GM12878 (cell line): ENCODE measurements around a stretch of chr1.

DNA sequence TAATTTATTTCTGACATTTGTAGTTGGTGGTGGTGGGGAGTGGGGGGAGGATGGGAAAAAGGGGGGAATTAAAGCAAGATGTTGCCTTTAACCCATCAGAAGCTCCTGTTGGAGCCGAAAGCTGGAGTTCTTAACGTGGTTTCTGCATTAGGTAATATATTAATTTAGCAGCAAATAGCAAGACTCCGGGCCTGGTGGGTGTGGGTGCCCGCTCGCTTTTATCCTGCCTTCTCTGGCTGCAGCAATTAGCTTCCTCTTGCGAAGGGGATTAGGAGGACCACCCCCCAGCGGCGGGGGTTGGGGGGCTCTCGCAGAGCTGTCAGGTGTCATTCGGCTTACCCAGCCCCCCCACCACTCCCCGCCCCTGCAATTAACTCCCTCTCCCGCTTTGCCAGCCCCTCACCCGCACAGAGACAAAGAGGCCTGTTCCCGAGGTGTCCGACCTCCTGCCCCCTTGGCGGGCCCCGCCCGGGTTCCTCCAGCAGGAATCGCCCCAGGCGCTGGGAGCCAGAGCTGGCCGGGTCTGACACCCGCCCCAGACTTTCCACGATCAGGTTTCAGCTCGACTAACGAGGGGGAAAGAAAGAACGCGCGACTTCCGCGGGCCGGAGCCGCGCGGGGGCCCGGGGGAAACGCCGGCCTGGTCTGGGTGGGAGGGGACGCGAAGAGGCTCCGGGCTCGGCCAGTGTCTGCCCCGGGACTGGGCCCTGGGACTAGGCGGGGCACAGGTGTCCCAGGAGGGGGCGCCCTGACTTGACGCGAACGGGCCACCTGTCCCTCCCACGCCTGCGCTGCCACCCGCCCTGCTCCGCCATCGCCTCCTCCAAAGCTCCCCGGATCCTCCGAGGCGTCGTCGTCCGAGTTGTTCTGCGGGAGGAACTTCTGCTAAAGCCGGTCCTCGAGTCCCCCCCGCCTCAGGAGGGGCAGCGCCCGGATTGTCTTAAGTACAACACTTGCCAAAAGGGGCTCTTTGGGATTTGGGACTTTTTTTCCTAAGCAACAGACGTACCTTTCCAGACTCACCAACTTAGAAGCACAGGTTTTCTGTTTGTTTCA lies 36.4 kb upstream of the HHAT start:
- RAMPAGE, long total RNA = no peak
- RRBS, 2 experiments = 13 to 16% methylated on average over 24 to 27 of the region's 65 CpGs
CAGE:
- cytosol, long polyA minus RNA = no peak
- cytosol, long polyA plus RNA = no peak
- long polyA plus RNA = no peak
- nucleolus, long total RNA = no peak
- nucleus, long polyA plus RNA = no peak
- nucleus, long total RNA = no peak

- RAMPAGE, long total RNA = no peak
- RRBS, 2 experiments = no CpG with 5 or more reads among the region's 2 CpGs
CAGE:
- cytosol, long polyA minus RNA = no peak
- cytosol, long polyA plus RNA = no peak
- long polyA plus RNA = no peak
- nucleolus, long total RNA = no peak
- nucleus, long polyA plus RNA = no peak
- nucleus, long total RNA = no peak
These were observed 34.2 kb downstream of the HHAT start for GRCh38 chr1:210363007-210363206.

- RAMPAGE, long total RNA = no peak
- RRBS, 2 experiments = no CpG with 5 or more reads among the region's 8 CpGs
CAGE:
- cytosol, long polyA minus RNA = no peak
- cytosol, long polyA plus RNA = no peak
- long polyA plus RNA = no peak
- nucleolus, long total RNA = no peak
- nucleus, long polyA plus RNA = no peak
- nucleus, long total RNA = no peak
These were observed 45.1 kb downstream of the HHAT start for GRCh38 chr1:210373632-210374392.

DNA sequence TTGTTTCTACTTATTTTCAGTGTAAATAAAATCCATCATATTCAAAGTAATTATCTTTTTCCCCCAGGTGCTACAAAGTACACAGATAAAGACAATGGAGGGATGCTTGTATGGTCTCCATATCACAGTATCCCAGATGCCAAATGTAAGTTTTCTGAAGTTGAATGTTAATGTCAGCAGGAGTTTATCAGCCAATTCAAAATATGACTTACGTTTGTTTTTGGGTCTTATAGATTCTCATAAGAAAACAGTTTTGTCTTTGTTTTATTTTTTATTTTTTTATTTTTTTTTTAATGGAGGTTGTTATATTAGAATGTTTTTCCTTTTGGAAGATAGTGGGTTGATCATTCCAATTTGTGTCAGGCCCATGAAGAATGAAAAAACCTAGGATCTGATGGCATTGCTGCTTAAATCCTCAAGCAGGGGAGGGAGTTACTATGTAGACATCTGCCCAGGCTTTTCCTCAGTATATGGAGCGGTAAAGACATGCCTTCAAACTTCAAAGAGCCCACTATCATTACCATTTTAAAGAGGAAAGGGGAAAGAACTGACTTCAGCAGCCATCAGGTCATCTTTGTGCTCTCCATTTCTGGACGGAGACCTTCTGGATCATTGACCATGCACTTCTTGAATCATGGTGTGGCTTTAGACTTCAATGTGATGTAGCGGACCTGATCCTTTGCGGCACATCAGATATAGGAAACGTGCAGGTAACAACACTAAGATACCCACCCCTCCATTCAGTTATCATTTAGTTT lies 12.2 kb downstream of the RCOR3 start:
- RAMPAGE, long total RNA = no peak
- RRBS, 2 experiments = no CpG with 5 or more reads among the region's 6 CpGs
CAGE:
- cytosol, long polyA minus RNA = no peak
- cytosol, long polyA plus RNA = no peak
- long polyA plus RNA = no peak
- nucleolus, long total RNA = no peak
- nucleus, long polyA plus RNA = no peak
- nucleus, long total RNA = no peak

DNA sequence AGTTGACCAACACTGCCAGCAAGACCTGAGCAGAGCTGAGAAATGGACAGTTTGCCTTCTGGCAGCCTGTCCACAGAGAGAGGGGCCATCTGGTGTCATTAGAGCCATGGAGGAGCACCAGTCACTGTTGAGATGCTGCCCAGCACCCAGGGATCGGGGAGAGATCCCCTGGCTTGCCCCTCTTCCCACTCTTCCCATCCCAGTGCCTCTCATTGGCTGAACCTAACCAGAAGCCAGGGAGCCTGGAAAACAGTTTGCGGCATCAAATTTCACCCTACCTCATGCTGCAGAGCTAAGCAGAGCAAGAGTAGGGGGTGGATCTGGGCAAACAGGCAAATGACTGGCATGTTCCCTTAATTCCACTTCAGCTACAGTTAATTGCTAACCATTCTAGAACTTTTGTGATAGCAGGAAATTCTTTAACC lies 19.1 kb downstream of the TRAF5 start:
- RAMPAGE, long total RNA = no peak
- RRBS, 2 experiments = no CpG with 5 or more reads among the region's 2 CpGs
CAGE:
- cytosol, long polyA minus RNA = no peak
- cytosol, long polyA plus RNA = no peak
- long polyA plus RNA = no peak
- nucleolus, long total RNA = no peak
- nucleus, long polyA plus RNA = no peak
- nucleus, long total RNA = no peak

- RAMPAGE, long total RNA = no peak
- RRBS, 2 experiments = no CpG with 5 or more reads among the region's 5 CpGs
CAGE:
- cytosol, long polyA minus RNA = no peak
- cytosol, long polyA plus RNA = no peak
- long polyA plus RNA = no peak
- nucleolus, long total RNA = no peak
- nucleus, long polyA plus RNA = no peak
- nucleus, long total RNA = no peak
These were observed 81.1 kb downstream of the TRAF5 start for GRCh38 chr1:211407752-211408019.

- RAMPAGE, long total RNA = no peak
- RRBS, 2 experiments = no CpG with 5 or more reads among the region's 6 CpGs
CAGE:
- cytosol, long polyA minus RNA = no peak
- cytosol, long polyA plus RNA = no peak
- long polyA plus RNA = no peak
- nucleolus, long total RNA = no peak
- nucleus, long polyA plus RNA = no peak
- nucleus, long total RNA = no peak
These were observed 31.0 kb downstream of the SLC30A1 start for GRCh38 chr1:211547873-211548537.

DNA sequence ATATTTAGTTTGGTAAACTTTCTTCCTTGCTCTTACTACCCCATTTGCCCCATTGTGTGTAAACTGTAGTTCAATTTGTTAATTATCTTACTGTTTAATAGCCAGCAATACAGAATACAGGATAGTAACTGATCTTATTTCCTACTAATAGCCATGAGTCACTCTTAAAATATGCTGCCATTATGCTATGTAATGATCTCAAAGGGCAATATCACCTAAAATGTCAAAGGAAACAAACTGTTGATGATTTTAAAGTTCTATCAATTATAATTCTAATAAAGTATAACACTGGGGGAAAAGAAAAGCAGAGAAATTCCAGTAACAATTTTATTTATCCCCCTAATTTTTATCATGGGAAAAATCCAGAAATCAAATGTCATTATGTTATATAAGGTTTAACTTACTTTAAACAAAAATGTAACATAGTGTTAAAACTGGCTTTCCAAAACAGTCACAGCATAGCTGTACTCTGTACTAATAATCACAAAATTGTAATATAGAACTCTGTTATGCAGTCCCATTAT lies 4.2 kb downstream of the SLC30A1 start:
- RAMPAGE, long total RNA = no peak
CAGE:
- cytosol, long polyA minus RNA = no peak
- cytosol, long polyA plus RNA = no peak
- long polyA plus RNA = no peak
- nucleolus, long total RNA = no peak
- nucleus, long polyA plus RNA = no peak
- nucleus, long total RNA = no peak

DNA sequence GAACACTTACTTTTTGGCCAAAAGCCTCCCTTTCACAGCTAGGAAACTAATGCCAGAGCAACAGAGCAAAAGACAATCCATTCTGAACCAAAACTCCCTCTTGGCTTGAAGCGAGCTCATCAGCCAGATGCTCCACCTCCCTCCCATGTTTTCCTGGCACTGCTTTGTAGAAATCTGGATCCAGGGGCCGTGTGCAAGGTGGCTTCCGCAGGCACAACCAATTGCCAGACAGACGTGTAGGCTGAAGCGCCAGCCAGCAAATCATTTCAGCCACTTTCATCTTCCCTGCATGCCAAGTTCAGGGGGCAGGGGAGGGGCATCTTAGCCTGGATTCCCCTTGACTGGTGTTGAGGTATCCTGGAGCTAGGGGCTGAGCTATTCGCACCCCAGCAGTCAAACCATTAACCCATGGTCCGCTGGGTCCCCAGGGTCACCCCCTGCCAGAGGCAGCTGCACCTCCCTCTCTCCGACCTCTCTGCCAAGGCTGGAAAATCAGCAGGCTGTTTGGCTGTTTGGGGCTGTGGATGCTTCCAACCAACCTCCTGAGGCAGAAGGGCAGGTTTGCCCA lies 32.2 kb upstream of the SLC30A1 start:
- RAMPAGE, long total RNA = no peak
- RRBS, 2 experiments = no CpG with 5 or more reads among the region's 8 CpGs
CAGE:
- cytosol, long polyA minus RNA = no peak
- cytosol, long polyA plus RNA = no peak
- long polyA plus RNA = no peak
- nucleolus, long total RNA = no peak
- nucleus, long polyA plus RNA = no peak
- nucleus, long total RNA = no peak

DNA sequence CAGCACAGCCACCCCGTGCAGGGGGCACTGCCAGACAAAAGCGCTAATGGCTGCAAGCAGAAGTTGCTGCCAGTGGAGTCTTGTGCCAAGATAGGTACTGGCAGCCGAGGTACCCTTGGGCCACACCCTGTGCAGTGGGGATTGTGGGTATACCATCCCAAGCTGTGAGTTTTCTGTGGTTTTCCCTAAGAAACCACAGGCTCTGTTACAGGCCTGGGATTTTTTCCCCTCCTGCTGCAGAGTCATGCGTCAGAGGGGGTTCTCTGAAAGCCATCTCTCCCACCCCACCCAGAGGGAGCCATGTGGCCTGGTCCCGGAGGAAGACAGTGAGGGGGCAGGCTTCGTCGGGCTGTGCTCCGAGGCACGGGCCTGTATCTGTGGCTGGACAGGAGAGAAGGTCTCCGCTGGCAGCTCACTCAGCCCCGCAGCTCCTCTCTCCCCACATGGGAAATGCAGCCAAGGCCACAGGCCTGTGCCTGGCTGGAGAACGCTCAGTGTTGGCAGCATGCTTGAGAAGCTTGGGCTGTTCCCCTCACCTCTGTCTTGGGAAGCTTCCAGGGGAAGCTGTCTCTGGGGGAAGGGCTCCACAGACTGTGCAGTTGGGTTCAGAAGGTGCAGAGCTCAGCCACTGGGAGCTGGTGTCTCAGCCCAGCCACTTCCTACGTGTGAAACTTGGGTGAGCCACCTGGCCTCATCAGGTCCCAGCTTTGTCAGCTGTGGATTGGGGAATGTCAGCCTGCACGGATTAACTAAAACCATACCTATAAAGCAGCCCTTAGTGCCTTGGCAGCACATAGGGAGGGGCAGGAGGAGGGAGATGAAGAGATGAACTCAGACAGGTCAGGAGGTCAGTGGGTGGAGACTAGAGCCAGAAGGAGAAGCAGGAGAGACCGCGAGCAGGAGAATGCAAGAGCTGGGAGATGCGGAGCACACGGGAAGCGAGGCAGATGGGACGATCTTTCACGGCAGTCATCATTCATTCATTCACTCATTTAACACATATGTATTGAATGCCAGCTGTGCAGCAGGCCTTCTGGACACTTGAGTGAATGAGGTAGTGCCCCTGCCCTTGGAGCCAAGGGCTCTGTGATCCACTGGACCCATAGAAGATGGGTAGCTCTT lies 42.2 kb downstream of the NEK2 start:
- RAMPAGE, long total RNA = no peak
- RRBS, 2 experiments = no CpG with 5 or more reads among the region's 21 CpGs
CAGE:
- cytosol, long polyA minus RNA = no peak
- cytosol, long polyA plus RNA = no peak
- long polyA plus RNA = no peak
- nucleolus, long total RNA = no peak
- nucleus, long polyA plus RNA = no peak
- nucleus, long total RNA = no peak

GRCh38 chr1:211740300-211740527 lies 64.8 kb upstream of the NEK2 start:
- RAMPAGE, long total RNA = no peak
- RRBS, 2 experiments = no CpG with 5 or more reads among the region's 2 CpGs
CAGE:
- cytosol, long polyA minus RNA = no peak
- cytosol, long polyA plus RNA = no peak
- long polyA plus RNA = no peak
- nucleolus, long total RNA = no peak
- nucleus, long polyA plus RNA = no peak
- nucleus, long total RNA = no peak

DNA sequence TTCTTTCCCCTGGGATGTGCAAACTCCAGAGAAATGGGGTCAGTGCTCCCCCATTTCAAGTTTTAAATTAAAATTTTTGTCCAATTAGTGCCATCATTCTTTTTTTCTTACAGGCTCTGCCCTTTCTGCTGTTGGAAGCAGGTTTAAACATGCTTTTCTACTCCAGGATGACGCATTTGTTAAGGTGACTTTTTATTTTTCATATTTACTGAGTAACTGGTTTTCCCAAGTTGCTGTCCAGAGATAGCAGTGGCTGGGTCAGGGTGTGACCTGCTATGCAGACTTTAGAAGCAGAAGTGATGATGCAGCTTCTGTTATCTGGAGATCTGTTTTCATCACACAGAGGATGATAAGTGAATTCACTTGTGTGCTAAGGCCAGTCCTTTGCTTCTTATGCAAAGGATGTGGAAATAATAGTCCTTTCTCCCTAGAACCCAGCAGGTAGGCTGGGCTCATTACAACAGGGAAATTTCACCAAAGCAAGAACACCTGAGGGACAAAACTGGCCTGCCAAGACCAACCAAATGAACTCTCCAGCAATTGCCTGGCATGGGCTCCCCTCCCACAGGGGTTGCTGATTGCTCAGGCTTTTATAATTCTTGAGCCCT lies 97.7 kb upstream of the LPGAT1 start:
- RAMPAGE, long total RNA = no peak
- RRBS, 2 experiments = no CpG with 5 or more reads among the region's 1 CpG
CAGE:
- cytosol, long polyA minus RNA = no peak
- cytosol, long polyA plus RNA = no peak
- long polyA plus RNA = no peak
- nucleolus, long total RNA = no peak
- nucleus, long polyA plus RNA = no peak
- nucleus, long total RNA = no peak

DNA sequence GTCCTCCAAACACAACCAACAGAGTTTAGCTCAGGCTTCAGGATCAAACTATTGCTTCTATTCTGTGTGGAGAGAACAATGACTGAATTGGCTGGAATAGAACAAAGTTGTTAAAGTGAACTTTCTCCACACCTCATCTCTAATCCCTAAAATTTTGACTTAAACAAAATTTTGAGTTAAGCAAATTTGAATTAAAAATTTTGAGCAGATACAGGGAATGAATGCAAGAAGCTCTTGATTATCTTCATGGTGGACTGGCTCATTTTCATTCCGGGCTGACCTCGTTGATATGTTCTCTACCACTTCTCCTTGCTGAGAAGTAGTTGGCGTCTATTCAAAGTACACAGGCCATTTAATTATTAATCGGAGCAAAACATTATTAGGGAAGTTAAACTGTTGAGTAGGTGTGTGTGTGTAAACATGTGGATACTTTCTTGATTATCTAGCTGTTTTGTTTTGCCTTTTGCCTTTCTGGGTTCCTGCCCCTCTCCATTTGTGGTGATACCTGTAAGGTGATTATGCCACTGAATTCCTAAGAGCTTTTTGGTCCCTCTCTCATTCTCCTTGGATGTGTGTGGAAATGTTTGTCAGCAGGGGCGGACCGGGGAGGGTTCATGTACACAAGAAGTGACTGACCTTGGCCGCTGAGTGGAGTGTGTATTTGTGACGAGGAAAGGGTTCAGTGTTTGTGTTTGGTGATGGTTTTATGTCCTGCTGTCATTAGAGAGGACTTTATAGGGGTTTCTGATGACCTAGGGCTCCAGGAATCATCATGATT lies 56.7 kb upstream of the PPP2R5A start:
- RAMPAGE, long total RNA = no peak
- RRBS, 2 experiments = no CpG with 5 or more reads among the region's 8 CpGs
CAGE:
- cytosol, long polyA minus RNA = no peak
- cytosol, long polyA plus RNA = no peak
- long polyA plus RNA = no peak
- nucleolus, long total RNA = no peak
- nucleus, long polyA plus RNA = no peak
- nucleus, long total RNA = no peak

DNA sequence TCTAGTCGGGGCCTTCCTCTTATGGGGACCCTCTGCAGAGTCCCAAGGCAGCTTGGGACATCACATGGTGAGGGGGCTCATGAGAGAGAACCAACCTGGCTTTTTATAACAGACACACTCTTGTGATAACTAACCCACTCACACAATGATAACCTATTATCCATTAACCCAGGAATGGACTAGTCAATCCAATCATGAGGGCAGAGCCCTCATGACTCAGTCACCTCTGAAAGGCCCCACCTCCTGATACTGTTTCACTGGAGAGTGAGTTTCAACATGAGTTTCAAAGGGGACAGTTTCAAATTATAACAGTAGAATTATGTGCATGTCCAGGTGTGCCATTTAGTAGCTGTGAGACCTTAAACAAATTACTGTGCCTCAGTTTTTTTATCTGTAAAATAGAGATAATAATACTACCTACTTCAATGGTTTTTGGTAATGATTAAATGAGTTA lies 47.6 kb upstream of the PPP2R5A start:
- RAMPAGE, long total RNA = no peak
- RRBS, 2 experiments = no CpG with 5 or more reads among the region's 1 CpG
CAGE:
- cytosol, long polyA minus RNA = no peak
- cytosol, long polyA plus RNA = no peak
- long polyA plus RNA = no peak
- nucleolus, long total RNA = no peak
- nucleus, long polyA plus RNA = no peak
- nucleus, long total RNA = no peak

GRCh38 chr1:212257224-212257694 lies 28.0 kb upstream of the PPP2R5A start:
- RAMPAGE, long total RNA = no peak
- RRBS, 2 experiments = no CpG with 5 or more reads among the region's 7 CpGs
CAGE:
- cytosol, long polyA minus RNA = no peak
- cytosol, long polyA plus RNA = no peak
- long polyA plus RNA = no peak
- nucleolus, long total RNA = no peak
- nucleus, long polyA plus RNA = no peak
- nucleus, long total RNA = no peak

DNA sequence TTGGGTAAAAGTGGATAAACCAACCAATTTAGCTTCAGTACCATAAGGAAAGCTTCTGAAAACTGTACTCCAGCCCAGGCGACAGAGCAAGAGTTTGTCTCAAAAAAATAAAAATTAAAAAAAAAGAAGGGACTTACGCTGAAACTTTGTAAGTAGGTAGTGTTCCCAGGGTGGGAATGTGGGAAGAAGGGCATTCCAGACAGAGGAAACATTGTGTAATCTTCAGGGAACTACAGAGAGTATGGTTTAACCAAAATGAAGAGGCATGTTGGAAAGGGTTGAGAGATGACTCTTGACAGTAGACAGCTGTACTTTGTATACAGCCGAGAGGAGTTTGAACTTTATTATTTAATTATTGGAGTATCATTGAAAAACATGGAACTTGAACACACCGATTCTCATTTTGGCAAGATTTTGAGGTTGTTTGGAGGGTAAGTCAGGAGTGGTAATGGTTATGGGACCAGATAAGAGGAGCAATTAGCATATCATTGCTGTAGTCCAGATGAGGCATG lies 43.1 kb downstream of the PPP2R5A start:
- RAMPAGE, long total RNA = no peak
- RRBS, 2 experiments = no CpG with 5 or more reads among the region's 4 CpGs
CAGE:
- cytosol, long polyA minus RNA = no peak
- cytosol, long polyA plus RNA = no peak
- long polyA plus RNA = no peak
- nucleolus, long total RNA = no peak
- nucleus, long polyA plus RNA = no peak
- nucleus, long total RNA = no peak

DNA sequence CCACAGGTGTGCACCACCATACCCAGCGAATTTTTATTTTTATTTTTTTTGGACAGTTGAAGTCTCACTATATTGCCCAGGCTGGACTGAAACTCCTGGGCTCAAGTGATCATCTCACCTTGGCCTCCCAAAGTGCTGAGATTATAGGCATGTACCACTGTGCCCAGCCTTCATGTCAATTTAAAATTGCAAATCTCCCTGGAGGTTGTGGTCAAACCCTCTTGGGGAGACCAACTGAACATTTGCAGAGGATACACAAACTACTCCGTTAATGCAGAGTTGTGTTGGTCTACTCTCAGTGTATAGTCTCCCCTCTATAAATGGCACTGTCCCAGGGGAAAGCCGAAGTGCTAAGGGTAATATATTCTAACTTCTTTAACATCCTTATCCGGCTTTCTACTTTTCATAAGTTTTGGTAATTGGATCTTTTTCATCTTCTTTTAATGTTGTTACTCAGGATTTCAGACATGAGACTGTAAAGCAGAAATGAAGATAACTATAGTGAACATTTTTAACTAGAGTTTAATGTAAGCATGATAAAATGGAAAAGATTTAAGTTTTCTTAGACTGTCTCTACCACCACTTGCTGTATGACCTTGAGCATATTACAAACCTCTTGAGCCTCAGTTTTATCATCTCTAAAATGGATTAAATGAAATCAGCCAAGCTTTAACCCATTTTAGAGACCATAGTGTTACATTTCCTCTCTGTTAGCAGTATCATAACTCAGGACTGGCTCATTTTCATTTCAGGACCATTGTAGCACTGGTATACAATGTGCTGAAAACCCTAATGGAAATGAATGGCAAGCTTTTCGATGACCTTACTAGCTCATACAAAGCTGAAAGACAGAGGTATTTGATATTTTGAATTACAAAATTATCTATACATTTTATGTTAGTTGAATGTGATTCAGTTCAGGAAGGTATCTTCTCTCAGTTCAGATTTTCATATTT lies 56.5 kb downstream of the PACC1 start:
- RAMPAGE, long total RNA = no peak
- RRBS, 2 experiments = no CpG with 5 or more reads among the region's 5 CpGs
CAGE:
- cytosol, long polyA minus RNA = no peak
- cytosol, long polyA plus RNA = no peak
- long polyA plus RNA = no peak
- nucleolus, long total RNA = no peak
- nucleus, long polyA plus RNA = no peak
- nucleus, long total RNA = no peak

DNA sequence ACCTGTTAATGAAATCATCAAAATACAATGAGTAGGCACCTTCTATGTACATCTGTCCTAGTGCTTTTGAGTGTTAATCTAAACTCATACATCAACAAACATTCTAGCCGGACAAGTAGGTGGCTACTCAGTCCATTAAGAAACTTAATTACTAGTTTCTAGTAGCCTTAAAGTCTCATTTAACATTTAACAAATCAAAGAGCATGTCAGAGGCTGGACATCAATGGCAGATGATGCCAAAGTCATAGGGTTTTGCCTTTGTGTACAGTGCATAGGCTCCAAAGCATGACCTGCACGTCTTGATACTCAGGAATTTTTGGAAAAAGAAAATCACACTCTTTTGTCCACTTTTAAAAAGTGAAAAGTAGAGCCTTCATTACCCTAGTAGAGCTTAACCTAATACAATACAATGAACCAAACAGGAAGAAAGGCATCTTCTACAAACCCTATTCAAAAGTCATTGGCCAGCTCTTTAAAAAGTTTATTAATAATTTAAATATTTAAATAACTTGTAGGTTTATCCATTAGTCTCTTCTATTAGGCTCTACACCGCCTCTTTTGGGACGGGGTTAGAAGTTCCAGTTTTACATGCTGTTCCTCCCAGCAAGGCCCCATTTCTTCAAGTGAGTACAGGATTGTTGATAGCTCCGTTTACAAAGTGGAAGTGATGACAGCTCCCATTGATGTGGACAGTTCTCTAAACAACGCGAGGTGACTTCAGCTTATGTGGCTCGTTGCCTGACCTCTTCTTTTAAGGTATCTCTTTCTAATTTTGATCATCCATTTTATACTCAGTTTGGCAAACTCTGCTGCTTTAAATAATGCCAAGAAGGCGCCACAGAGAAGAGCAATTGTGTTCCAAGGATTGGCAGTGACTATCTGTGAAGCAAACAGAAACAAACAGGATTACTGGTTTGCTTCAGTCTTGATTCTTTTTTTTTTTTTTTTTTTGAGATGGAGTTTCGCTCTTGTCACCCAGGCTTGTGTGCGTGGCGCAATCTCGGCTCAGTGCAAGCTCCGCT lies 49.9 kb downstream of the PACC1 start:
- RAMPAGE, long total RNA = no peak
- RRBS, 2 experiments = no CpG with 5 or more reads among the region's 14 CpGs
CAGE:
- cytosol, long polyA minus RNA = start-site peak on the minus strand centred at position 367 of the sequence, 9 bp wide, 52 reads
- cytosol, long polyA plus RNA = no peak
- long polyA plus RNA = no peak
- nucleolus, long total RNA = no peak
- nucleus, long polyA plus RNA = no peak
- nucleus, long total RNA = no peak

GRCh38 chr1:212452706-212453246 lies 20.1 kb downstream of the NENF start:
- RAMPAGE, long total RNA = no peak
- RRBS, 2 experiments = no CpG with 5 or more reads among the region's 11 CpGs
CAGE:
- cytosol, long polyA minus RNA = no peak
- cytosol, long polyA plus RNA = no peak
- long polyA plus RNA = no peak
- nucleolus, long total RNA = no peak
- nucleus, long polyA plus RNA = no peak
- nucleus, long total RNA = no peak

GRCh38 chr1:212545711-212546493 lies 62.7 kb upstream of the ATF3 start:
- RAMPAGE, long total RNA = no peak
- RRBS, 2 experiments = no CpG with 5 or more reads among the region's 4 CpGs
CAGE:
- cytosol, long polyA minus RNA = no peak
- cytosol, long polyA plus RNA = no peak
- long polyA plus RNA = no peak
- nucleolus, long total RNA = no peak
- nucleus, long polyA plus RNA = no peak
- nucleus, long total RNA = no peak